Neuron (in vitro differentiated cells): ENCODE data around the gene HECTD1.

DNA sequence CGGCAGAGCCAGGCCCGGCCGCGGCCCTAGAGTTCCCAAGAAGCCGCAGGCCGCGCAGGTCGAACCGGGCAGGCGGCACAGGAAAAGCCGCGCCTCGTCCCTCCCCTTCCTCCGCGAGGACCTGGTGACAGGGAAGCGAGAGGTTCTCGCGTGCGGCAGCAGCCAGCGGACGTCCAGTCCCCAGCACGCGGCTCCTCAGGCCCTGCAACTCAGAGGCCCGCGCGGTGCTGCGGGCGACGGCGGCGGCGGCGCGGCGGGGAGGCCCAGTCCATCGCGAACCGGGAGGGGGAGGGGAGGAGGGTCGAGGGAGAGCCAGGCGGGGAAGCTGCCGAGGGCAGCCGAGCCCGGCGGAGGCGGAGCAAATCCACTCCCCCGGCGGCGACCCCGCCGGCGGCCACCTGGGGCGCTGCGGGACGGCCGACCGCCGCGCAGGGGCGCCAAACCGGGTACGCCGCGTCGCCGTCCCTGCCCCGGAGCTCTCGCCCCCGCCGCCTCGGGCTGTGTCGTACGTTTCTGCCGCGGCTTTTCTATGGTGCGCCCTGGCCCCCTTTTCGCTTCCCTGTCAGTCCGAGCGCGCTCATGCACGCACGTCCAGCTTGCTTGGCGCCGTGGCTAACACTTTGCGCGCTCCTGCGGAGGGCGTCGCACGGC lies at the start of gene HECTD1:
Gene HECTD1 (minus strand): TSS at position 355 of the 651 bp plus-strand sequence.
- PRO-cap = bidirectional peak, plus-strand start at position 424 of the sequence, minus-strand start at position 342 of the sequence

- PRO-cap = no peak
Observed at GRCh38 chr14:31261881-31262753, 54.5 kb upstream of the HECTD1 start.

GRCh38 chr14:31300189-31300882 lies 92.7 kb upstream of the HECTD1 start:
- PRO-cap = no peak

DNA sequence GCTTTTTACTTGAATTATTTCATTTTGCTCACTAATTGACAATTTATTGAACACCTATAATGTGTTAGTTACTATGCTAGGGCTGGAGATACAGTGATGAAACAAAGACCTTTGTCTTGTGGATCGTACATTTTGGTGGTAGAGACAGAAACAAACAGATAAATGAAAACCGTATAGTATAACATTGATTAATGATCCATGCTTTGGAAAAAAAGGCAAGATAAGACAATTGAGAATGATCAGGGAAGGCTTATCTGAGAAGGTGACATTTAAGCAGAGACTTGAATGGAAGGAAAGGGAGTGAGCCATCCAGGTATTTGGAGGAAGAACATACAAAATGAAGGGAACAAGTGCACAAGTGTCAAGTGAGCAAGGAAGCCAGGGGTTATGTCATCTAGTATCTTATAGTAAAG lies 163.4 kb downstream of the NUBPL start:
- PRO-cap = no peak

- PRO-cap = no peak
Observed at GRCh38 chr14:31945099-31945359, 132.1 kb upstream of the ARHGAP5 start.

- PRO-cap = bidirectional peak, plus-strand start at chr14:32076931, minus-strand start at chr14:32076585; bidirectional peak, plus-strand start at chr14:32077078, minus-strand start at chr14:32077115
Observed at GRCh38 chr14:32076732-32077206, 335 bp upstream of the ARHGAP5 start.

- PRO-cap = no peak
Observed at GRCh38 chr14:32085540-32086701, 8.8 kb downstream of the ARHGAP5 start.

GRCh38 chr14:32404813-32405297 lies 75.8 kb downstream of the AKAP6 start:
- PRO-cap = no peak

DNA sequence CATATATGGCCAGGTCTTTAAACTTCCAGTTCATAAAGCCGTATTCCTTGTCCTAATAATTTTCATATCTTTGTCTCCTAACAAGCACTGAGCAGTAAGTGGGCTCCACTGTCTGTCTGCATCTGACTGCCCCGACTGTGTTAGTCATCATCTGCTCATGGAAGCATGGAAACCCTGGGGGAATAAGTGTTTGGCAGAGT lies 294.5 kb downstream of the AKAP6 start:
- PRO-cap = no peak

GRCh38 chr14:32710443-32710844 lies 228.2 kb upstream of the NPAS3 start:
- PRO-cap = no peak

GRCh38 chr14:32932692-32933768 lies 5.6 kb upstream of the NPAS3 start:
- PRO-cap = no peak

GRCh38 chr14:32937539-32937996 lies 1.1 kb upstream of the NPAS3 start:
- PRO-cap = no peak

GRCh38 chr14:34060050-34061209 lies 109.6 kb upstream of the EGLN3 start:
- PRO-cap = bidirectional peak, plus-strand start at chr14:34060108, minus-strand start at chr14:34059999; bidirectional peak, plus-strand start at chr14:34060374, minus-strand start at chr14:34060197

DNA sequence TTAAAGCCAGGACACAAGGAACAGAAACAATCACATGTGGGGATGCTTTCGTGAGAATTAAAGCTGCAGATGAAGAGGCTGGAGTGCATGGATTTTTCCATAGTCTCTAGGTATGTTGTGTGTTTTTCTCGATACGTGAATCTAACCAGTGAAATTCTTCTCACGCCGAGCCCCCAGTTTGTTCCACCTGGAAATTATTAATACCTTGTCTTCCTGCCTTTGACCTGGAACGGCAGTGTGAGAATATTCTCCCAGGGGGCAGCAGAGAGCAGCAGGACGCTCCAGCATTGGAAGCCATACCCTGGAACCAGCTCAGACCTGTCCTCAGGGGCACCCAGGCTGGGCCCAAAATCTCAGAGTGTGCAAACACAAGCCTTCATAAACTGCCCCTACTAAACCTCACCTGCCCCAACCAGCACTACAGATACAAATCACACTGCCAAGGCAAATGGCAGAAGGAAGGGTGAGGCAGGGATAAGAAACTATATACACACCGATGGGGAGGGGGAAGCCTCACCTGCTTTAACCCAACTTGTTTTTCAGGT lies 130.4 kb downstream of the SPTSSA start:
- PRO-cap = no peak

DNA sequence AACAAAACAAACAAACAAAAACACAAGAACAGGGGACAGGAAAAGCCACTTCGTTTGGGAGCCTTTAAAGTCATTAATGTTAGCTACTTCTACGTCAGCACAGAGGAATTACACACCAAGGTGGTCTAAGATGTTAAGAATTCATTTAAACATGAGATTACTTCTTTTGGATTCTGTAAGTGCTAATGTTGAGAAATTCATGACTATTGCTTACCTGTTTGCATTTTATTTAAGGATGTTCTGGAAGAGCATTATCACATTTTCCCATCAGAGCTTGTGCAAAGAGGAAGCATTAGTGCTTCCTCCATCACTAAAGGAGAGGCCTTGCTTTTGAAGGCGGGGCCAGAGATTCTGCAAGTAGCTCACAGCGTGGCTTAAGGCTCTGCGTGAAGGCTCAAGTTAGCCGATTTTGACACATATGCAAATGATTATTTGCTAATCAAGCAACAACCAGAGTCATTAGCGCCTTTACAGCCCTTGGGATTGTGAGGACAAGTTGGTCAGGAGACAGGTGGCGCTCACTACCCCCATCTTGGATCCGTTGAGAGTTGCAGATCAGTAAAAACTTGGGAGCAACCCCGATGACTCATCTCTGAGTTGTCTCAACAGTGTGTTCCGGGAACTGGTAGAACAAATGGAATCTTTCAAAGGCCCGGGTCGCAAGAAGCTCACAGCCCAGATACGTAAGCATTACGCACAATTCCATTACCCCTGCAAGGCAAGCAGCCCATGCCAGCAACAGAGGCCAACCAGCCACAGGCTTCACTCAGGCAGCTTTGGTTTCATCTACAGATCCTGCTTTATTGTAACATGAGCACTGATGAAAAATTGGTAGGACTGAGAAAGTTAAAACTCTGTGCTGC lies 34.7 kb upstream of the SPTSSA start:
- PRO-cap = no peak

- PRO-cap = no peak
Observed at GRCh38 chr14:34630334-34630749, 394 bp upstream of the SNX6 start.

DNA sequence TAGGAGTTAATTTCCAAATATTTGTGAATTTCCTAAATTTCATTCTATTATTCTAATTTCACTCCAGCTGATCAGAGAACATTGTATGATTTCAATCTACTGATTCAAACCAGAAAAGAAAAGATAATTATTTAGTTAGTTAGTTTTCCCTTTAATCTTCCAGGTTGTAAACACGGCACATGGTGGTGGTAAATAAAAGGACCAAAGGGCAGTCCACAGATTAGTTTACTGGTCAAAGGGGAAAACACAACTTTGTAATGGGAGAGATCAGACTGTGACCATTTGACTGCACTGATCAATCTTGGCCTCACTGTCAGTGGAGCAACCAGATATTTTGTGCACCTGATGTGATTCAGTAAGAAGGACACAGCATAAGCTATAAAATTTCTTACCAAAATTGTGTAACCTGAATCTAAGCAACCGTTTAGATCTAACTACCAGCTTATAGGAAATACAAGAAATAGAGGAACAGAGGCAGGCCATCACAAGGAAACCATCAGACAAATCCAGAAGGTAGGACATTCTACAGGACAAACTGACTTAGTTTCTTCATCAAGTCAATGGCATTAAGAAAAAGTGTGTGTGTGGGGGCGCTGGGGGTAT lies 26.8 kb downstream of the CFL2 start:
- PRO-cap = no peak

DNA sequence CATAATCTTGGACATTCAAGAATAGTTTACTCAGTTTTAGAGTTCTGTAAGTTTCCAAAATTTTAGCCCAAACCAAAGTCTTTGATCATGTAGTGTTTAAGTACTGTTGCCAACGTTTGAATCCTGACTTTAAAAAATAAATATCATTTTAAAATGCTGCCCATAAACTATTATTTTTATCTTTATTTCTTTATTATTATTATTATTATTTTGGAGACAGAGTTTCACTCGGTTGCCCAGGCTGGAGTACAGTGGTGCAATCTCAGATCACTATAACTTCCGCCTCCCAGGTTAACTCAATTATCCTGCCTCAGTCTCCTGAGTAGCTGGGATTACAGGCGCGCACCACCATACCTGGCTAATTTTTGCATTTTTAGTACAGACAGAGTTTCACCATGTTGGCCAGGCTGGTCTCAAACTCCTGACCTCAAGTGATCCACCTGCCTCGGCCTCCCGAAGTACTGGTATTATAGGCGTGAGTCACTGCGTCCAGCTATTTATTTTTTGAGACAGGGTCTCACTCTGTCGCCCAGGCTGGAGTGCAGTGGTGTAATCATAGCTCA lies 6.4 kb downstream of the PSMA6 start:
- PRO-cap = no peak

DNA sequence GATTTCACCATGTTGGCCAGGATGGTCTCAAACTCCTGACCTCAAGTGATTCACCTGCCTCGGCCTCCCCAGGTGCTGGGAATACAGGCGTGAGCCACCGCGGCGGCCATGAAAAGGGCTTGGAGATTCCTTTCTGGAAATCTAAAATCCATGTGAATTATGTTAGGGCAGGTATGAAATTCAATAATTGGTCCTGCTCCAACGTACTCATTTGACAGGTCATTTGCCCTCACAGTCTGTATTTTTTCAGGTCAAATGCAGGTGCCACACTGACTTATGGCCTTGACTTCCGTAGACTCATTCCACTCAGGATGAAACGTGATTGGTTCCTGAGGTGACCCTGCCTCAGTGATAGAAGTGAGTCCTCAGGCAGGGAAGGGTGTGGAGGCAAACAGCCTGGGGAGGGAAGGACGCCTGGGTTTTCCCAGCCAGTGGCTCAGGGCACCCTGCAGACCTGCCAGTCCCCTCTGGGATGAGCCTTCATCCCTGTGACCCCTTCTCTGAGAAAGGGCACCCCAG lies 48.6 kb downstream of the PSMA6 start:
- PRO-cap = no peak

GRCh38 chr14:35369795-35370541 lies 34.6 kb downstream of the NFKBIA start:
- PRO-cap = no peak